Ovary (tissue), 7 donors: ENCODE data around the gene GUK1.

DNA sequence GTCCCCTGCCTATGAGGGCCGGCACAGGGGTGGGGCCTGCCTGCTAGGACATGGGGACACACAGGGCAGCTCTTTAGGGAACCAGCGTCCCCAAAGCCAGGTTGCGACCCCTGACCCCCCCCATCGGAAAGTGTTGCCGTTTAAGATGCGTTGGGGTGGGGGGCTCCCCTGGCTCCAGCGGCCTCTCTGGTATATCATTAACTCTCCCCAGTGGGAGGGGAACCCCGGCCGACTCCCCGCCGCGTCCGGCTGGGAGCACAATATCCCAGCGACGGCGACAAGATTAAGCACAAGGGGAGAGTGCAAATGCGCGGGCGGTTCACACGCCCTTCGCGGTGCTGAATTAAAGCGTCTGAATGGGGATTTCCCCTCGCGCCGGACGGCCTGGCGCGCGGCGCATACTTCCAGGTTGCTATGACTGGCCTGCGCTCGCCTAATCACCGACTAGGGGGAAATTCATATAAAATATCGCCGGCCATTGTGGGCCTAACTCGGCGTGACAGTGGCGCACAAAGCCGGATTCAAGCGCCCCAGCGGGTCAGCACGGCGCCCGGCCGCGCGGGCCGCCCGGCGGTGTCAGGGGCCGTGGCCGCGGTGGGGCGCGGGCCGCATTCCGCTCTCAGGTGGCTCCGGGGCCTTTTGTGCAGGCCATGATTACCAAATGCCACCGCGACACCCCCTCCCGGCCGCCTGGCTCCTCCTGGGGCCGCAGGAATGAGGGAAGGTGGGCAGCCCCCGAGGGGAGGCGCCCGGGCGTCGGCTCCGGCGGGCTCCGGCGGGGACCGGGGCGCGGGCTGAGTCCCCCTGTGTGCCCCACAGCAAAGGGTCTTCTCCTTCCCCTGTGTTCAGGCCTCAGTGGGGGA is 30.9 kb downstream of the WNT3A start:
- PRO-cap, 7 experiments: no peak in any of the 7 experiments
- RAMPAGE, long total RNA, 2 experiments: no peak in any of the 2 experiments

DNA sequence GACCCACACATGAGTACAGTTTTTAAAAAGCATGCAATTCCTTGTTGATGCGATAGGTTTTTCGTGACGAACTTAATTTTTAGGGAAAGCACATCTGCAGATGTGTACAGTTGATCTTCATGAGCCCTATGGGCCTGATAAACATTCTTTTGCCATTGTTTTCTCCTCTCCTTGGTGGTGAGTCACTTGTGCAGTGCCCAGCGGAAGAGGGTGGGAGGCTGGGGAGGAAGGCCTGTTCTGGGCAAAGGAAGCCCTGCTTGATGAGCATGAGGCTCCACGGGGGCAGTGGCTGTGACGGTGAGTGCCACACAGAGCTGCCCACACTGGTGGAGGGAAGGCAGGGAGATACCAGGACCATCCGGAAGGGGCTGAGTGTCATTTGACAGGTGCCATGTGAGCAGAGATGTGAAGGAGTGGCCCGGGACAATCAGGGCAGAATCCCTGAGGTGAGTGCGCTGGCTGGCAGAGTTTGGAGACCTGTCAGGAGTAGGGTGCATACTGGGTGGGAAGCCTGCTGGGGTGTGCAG is 5.4 kb downstream of the ARF1 start:
- PRO-cap, 7 experiments: no peak in any of the 7 experiments
- RAMPAGE, long total RNA, 2 experiments: no peak in any of the 2 experiments

GRCh38 chr1:228101961-228102612 is 1.0 kb downstream of the C1orf35 start:
- PRO-cap, 7 experiments: peak in 1 of 7 experiments; most common plus-strand start chr1:228102545 (in 1)
- RAMPAGE, long total RNA, 2 experiments: no peak in any of the 2 experiments

DNA sequence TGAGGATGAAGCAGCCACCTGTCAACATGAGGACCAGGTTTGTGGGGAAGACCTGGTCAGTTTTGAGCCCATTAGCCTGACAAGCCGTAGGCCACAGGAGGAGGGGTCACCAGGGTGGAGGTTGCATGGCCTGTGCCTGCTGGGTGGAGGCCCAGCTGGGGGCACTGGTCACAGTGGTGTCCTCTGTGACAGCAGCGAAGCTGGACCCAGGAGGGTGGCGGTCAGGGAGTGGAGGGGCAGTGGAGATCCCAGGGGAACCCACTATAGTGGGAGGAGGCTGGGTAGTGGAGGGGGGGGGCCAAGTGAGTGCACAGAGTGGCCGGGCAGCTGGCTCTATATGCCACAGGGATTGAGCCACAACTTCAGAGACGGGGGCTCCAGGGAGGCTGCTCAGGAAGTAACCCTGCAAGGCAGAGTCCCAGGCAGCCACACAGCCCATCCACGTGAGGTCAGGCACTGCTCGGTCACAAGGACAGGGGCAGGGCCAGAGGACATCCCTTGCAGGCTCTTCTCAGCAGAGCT is 2.2 kb upstream of the C1orf35 start:
- PRO-cap, 7 experiments: no peak in any of the 7 experiments
- RAMPAGE, long total RNA, 2 experiments: no peak in any of the 2 experiments

GRCh38 chr1:228105807-228106219 is 2.7 kb upstream of the C1orf35 start:
- PRO-cap, 7 experiments: no peak in any of the 7 experiments
- RAMPAGE, long total RNA, 2 experiments: no peak in any of the 2 experiments

DNA sequence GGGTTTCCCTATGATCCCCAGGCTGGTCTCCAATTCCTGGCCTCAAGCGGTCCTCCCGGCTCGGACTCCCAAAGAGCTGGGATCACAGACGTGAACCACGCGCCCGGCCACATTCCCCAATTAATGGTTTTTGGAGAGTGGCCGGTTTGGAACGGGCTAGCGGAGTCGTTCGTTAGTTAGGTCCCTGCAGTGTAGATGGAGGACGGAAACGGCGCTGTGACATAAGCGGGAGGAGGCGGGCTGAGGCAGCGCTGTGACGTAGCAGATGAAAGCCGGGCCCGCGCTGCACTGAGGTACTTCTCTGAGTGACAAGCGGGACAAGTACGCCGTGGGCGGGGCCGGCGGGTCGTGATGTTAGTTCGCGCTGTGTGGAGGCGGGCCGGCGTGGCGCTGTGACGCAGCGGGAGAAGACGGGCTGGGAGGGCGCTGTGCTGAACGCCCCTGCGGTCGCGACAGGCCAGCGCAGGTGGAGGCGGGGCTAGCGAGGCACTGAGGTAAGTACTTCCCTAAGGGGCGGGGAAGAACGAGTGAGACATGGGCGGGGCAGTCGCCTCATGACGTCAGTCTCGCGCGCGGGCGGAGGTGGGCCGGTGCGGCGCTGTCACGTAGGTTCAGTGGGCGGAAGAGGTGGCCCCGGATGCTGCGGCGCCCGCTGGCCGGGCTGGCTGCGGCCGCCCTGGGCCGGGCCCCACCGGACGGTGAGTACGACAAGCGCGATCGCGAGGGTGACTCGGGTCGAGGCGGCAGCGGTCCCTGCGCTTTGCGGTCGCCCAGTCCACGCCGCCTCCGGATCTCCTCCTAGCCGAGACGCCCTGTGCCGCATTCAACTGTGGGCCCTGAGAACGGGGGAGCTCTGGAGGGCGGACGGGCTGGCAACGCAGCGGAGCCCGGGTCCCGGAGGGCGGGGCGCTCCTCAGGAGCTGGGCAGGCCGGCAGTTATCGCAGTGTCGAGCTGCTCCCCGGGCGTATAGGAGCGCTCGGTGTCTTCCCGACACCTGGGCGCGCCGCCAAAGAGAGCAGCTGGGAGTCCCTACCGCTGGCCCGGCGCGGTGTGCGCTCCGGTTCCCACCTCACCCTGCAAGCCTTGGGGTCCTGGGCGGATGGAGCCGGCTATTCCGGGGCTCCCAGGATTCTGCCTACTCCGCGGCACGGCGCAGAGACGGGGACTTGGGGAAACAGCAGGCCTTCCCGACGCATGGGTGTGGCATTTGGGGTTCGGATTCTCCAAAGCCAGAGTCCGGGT is at the start of gene GUK1:
TSS of gene GUK1 (plus strand) at position 614 of the 1,243 bp plus-strand sequence.
- PRO-cap, 7 experiments: peak in 7 of 7 experiments; most common plus-strand start position 614 of the sequence (in 7); most common minus-strand start position 197 of the sequence (in 4)
- RAMPAGE, long total RNA, 2 experiments: start-site peak on the plus strand in 1 of 2 experiments, centred at positions 417 to 653 of the sequence, 60 to 433 reads per replicate; start-site peak on the minus strand in 1 of 2 experiments, centred at position 205 of the sequence, 18 reads per replicate

- PRO-cap, 7 experiments: no peak in any of the 7 experiments
- RAMPAGE, long total RNA, 2 experiments: no peak in any of the 2 experiments
These were observed 3.2 kb upstream of the GJC2 start for GRCh38 chr1:228146400-228147059.

DNA sequence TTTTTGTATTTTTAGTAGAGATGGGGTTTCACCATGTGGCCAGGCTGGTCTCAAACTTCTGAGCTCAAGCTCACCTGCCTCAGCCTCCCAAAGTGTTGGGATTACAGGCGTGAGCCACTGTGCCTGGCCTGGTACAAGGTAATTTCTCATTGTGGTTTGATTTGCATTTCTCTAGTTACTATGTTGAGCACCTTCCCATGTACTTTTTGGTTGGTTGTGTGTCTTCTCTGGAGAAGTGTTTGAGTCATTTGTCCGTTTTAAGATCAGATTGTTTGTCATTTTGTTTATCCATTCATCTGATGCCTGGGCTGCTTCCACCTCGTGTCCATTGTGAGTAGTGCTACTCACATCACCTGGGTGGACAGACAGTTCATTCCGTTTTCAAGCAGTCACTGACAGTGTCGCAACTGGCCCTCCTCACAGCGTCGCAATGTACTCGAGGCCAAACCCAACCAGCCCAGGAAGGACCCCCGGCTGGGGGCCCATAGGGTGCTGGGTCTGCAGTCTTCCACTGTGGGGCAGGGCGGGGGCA is 16.2 kb upstream of the OBSCN start:
- PRO-cap, 7 experiments: no peak in any of the 7 experiments
- RAMPAGE, long total RNA, 2 experiments: no peak in any of the 2 experiments

DNA sequence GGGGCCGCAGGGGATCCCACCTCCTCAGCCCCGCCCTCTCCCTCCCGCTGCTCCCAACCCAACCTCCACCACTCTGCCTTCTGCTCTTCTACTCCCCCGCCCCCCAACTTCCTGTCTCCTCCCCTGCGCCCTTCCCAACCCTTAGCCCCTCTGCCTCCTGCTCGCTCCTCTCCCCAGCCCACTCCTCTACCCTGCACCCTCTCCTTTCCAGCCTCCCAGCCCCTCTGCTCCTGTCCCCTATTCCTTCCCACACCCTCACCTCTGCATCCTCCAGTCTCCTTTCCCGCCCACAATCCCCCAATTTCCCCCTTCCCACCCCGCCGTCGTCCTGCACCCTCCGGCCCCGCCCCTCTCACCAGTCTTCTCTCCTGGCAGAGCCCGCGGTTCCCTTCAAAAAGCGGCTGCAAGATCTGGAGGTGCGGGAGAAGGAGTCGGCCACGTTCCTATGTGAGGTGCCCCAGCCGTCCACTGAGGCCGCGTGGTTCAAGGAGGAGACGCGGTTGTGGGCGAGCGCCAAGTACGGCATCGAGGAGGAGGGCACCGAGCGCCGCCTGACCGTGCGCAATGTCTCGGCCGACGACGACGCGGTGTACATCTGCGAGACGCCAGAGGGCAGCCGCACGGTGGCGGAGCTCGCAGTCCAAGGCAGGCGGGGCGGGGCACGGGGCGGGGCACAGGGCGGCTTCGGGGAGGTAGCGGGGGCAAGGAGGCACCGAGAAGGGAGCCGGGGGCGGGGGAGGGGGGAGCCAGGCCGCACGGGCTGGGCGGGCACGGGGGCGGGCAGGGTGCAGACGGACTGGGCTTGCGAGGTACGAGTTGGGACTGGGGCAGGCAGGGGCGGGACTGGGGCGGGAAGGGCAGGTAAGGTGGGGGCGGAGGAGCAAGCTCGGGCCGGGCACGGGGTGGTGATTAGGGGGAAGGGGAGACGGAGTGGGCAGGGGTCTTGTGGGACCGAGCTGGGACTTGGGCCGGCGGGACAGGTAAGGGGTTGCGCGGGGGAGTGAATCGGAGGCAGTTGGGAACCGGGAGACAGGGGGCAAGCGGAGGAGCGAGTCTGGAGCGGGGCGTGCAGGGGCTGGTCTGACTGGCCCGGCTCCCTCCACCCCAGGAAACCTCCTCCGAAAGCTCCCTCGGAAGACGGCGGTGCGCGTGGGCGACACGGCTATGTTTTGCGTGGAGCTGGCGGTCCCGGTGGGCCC is 5.6 kb downstream of the OBSCN start:
- PRO-cap, 7 experiments: peak in 4 of 7 experiments; most common plus-strand start position 114 of the sequence (in 2); most common minus-strand start position 566 of the sequence (in 4)
- RAMPAGE, long total RNA, 2 experiments: start-site peak on the plus strand in 1 of 2 experiments, centred at position 100 of the sequence, 12 reads per replicate; start-site peak on the minus strand in 2 of 2 experiments, centred at position 613 of the sequence, 18 to 37 reads per replicate

DNA sequence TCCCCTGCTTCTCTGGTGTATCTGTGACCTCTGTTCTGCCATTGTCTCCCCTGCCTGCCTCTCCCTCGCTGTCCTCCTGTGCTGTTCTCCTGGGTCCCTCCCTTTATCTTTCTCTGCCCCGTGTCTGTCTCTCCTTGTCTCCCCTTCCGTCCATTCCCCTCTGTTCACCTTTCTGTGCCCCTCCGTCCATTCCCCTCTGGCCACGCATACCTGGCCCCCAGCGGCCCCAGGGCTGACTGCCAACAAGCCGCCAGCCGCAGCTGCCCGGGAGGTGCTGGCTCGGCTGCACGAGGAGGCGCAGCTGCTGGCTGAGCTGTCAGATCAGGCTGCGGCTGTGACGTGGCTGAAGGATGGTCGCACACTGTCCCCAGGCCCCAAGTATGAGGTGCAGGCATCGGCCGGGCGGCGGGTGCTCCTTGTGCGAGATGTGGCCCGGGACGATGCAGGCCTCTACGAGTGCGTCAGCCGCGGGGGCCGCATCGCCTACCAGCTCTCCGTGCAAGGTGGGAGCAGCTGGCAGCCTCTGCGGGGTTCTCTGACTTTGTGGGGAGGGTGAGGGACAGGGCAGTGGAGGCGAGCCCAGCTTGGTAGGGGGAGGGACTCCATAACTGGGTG is 8.5 kb downstream of the OBSCN start:
- PRO-cap, 7 experiments: no peak in any of the 7 experiments
- RAMPAGE, long total RNA, 2 experiments: no peak in any of the 2 experiments

DNA sequence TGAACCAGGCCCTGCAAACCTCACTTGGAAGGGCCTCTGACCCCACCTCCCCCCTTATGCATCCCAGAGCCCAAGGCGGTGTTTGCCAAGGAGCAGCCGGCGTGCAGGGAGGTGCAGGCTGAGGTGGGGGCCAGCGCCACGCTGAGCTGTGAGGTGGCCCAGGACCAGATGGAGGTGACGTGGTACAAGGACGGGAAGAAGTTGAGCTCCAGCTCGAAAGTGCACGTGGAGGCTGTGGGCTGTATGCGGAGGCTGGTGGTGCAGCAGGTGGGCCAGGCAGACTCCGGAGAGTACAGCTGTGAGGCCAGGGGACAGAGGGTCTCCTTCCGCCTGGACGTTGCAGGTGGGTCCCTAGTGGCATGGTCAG is 11.4 kb downstream of the OBSCN start:
- PRO-cap, 7 experiments: no peak in any of the 7 experiments
- RAMPAGE, long total RNA, 2 experiments: no peak in any of the 2 experiments

DNA sequence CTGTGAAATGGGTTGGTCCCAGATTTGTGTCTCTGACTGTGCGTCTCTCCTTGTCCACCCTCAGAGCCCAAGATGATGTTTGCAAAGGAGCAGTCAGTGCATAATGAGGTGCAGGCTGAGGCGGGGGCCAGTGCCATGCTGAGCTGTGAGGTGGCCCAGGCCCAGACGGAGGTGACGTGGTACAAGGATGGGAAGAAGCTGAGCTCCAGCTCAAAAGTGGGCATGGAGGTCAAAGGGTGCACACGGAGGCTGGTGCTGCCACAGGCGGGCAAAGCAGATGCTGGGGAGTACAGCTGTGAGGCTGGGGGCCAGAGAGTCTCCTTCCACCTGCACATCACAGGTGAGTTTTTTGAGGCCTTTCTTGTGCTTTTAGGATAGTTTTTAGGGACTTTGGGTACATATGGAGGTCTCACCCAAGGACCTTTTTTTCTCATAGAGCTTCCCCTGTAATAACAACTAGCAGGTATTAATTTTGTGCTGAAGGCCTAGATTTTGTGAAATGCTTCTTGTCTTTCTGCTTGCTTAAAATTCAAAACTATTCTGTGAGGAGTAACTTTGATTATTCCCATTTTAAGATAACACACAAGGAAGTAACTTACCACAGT is 36.5 kb downstream of the OBSCN start:
- PRO-cap, 7 experiments: no peak in any of the 7 experiments
- RAMPAGE, long total RNA, 2 experiments: no peak in any of the 2 experiments

DNA sequence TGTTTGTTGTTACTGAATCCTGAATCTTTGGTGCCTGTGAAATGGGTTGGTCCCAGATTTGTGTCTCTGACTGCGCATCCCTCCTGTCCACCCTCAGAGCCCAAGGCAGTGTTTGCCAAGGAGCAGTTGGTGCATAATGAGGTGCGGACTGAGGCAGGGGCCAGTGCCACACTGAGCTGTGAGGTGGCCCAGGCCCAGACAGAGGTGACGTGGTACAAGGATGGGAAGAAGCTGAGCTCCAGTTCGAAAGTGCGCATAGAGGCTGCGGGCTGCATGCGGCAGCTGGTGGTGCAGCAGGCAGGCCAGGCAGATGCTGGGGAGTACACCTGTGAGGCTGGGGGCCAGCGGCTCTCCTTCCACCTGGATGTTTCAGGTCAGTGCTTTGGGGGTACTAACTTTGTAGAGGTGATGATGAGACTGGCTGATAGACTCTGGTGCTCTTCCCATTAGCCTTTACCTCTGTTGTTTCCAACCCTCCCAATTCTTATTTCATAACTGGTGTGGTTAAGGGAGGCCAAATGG is 38.6 kb downstream of the OBSCN start:
- PRO-cap, 7 experiments: no peak in any of the 7 experiments
- RAMPAGE, long total RNA, 2 experiments: no peak in any of the 2 experiments

GRCh38 chr1:228275220-228275714 is 67.4 kb downstream of the OBSCN start:
- PRO-cap, 7 experiments: peak in 2 of 7 experiments; most common plus-strand start chr1:228275578 (in 1)
- RAMPAGE, long total RNA, 2 experiments: no peak in any of the 2 experiments

DNA sequence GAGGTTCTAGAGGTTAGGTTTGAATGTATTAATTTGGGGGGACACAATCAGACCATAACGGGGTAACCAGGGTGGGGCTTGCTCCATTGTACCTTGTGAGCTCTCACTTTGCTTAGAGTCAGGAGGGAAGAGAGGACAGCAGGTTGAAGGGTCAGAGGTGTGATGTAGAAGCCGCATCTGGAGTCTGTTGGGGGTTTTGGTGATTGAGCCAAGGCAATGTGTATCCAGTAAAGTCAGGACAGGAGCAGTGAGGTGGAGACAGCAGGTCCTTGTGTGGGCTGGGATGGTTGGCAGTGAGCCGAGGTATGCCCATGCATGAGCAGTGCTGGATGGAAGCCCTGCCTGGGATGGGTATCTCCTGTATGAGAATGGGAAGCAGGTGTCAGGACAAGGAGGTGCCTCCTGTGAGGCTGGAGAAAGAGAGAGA is 89.9 kb downstream of the OBSCN start:
- PRO-cap, 7 experiments: no peak in any of the 7 experiments
- RAMPAGE, long total RNA, 2 experiments: no peak in any of the 2 experiments

- PRO-cap, 7 experiments: no peak in any of the 7 experiments
- RAMPAGE, long total RNA, 2 experiments: no peak in any of the 2 experiments
These were observed 95.8 kb downstream of the OBSCN start for GRCh38 chr1:228303592-228304083.

DNA sequence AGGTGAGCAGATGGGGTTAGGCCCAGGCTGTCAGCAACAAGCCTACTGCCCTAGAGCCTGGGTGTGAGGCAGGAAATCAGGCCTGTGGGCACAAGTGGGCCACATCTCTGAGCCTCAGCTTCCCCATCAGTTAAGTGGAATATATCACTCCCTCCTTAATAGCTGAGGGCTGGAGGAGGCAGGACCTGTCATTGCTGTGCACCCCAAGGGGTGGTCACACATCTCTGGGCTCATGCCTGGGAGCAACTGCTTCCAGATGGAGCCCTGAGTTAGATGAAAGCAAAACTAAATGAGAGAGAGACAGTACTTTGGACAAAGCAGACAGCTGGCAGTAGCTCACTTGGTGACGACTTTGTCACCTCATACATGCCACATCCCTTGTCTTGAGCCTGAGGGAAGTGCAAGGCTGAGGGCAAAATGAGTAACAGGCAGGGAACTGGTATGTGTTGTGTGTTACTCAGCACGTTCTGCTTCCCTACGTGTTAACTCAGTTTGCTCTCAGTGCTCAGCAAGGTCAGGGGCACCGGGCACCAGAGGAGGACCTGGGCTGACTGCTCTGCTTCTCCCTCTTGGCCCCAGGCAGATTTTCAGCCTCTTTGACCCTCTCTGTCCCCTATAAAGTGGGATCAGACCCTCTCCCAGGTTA is 48.3 kb downstream of the TRIM11 start:
- PRO-cap, 7 experiments: no peak in any of the 7 experiments
- RAMPAGE, long total RNA, 2 experiments: no peak in any of the 2 experiments

GRCh38 chr1:228372102-228373255 is 34.2 kb downstream of the TRIM11 start:
- PRO-cap, 7 experiments: no peak in any of the 7 experiments
- RAMPAGE, long total RNA, 2 experiments: no peak in any of the 2 experiments

DNA sequence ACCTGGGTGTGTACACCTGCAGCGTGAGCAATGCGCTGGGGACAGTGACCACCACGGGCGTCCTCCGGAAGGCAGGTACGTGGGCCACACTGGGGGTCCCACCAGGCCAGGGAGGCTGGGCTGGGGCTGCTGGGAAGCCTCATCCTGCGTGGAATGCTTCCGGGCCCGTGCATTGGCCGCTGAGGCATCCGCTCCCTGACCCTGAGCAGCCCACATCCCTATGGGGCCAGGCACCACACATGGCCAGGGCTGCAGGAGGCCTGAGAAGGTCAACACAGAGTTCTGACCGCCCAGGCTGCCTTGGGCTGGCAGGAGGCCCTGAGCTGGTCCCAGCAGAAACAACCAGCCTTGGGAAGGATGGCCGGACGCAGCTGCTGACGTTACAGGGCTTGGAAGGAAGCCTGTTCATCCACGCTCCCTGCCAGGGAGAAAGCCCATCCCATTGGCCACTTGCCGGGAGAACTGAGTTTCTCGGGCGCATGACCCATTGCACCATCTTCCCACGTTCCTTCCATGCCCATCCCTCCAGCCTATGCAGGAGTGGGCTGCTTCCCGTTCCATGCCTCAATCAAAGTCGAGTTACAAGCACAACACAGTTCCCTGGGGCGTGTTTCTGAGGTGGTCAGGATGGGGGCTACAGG is 31.8 kb downstream of the TRIM11 start:
- PRO-cap, 7 experiments: peak in 2 of 7 experiments; most common plus-strand start position 495 of the sequence (in 1); most common minus-strand start position 155 of the sequence (in 1)
- RAMPAGE, long total RNA, 2 experiments: no peak in any of the 2 experiments

DNA sequence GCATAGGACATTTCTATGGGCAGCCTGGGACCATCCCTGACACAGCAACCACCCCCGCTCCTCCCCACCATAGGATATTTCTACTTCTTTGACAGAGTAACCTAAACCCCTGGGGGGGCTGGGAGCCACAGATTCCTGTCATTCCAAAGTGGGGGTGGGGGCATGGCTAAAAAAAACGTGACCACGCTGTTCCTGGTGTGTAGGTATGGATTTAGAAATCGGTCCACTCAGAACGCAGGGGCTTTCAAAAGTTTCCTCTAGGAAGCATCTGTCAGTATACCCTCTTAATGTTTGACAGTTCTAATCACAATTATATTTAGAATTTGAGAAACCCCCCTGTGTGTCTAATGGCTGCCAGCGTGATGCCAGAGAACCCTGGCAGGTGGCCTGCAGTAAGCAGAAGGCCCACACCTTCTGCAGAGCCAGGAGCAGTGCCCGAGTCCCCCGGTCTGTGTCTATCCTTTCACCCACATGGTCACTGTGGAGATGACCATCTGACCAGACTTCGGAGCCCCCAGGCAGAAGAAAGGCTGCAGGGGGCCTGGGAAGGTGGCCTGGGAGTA is 1.2 kb upstream of the TRIM11 start:
- PRO-cap, 7 experiments: no peak in any of the 7 experiments
- RAMPAGE, long total RNA, 2 experiments: no peak in any of the 2 experiments